ENCODE data around the genes TAFA4 and MITF.

- PRO-cap, 3 experiments, result no peak in any of the 3 experiments
- RAMPAGE, long total RNA, 2 experiments, result no peak in any of the 2 experiments
- RRBS, result no CpG with 5 or more reads among the region's 11 CpGs
Observed at GRCh38 chr3:66372573-66373021, 128.2 kb downstream of the LRIG1 start.

DNA sequence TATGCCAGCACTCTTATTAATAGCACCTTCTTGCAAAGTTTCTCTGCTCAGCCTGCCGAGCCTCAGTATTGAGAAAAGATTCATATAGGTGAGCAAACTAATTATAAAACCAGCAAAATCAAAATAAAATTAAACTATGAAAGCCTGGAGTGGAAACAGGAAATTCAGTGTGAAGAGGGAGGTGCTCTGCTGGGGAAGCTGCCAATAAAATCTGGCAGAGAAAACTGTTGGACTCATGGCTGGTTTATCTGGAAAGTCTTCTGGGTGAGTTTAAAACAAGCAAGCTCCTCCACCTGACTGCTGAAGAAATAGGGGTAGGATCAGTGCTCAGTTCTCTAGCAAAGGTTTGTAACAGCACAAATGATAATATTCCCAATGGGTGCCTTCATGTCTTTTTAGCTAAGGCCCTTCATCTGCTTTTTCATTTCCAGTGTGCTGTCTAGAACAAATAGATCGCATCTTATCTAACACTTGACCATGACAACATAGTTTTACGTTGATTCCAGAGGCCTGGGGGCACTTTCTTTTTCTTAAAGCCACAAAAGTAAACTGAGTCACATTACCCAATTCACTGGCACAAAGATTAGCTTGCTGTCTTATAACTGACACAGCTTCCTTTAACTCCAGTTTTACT is 50.1 kb downstream of the LRIG1 start:
- PRO-cap, 3 experiments, result peak in 1 of 3 experiments; most common plus-strand start position 296 of the sequence (in 1)
- RAMPAGE, long total RNA, 2 experiments, result no peak in any of the 2 experiments
- RRBS, result no CpG with 5 or more reads among the region's 3 CpGs

DNA sequence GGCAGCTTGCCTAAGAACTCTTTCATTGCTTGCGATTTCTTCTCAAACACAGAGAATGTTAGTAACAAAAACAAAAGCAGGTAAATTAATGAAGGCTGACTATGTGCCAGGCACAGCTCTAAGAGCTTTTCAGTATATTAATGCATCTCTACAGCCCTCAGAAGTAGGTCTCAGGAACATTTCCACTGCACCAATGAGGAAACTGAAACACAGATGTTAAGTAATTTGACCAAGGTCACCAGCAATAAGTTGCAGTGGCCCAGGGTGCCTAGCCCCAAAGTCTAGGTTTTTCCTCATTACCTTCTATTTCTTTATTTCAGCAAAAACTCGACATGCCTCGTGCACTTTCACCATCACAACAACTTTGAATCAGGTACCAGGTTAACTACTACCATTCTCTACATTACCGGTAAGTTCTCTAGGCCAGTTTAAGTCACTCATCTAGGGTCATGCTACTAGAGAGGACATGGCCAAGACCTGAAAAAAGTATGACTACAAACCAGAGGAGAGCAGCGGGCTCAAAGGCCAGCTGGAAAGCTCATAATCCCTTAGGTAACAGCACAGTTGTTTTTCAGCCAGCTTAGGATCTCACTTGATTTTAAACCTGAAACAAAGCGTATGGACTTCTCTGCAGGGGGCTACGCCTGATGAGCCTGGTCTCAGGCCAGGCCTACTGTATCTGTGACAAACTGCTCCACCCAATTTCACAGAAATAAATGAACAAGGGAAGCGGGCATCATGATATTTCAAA is 47.4 kb downstream of the LRIG1 start:
- PRO-cap, 3 experiments, result no peak in any of the 3 experiments
- RAMPAGE, long total RNA, 2 experiments, result no peak in any of the 2 experiments
- RRBS, result no CpG with 5 or more reads among the region's 8 CpGs

DNA sequence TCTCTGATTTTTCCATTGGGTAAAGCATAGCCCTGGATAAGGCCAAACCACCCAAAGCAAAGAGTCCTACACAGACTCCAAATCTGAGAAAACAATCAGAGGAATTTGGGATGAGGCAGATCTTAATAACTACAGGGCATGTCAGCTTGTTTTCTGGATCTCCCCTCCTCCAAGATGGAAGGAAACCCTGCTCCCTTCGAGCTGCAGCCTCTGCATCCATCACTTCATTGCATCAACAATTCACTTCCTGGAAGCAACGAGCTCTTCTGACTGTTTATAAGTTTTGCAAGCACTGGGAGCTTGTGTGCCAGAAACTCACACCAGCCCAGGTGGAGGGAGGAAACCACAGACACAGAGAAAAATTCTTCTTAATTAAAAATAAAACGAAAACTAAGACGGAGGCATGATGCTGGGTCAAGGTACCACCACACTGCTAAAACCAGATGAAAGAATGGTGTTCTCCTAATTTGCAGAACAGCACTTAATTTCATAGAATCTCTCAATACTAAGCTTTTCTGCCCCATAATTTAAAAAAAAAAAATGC is 10.6 kb downstream of the LRIG1 start:
- PRO-cap, 3 experiments, result no peak in any of the 3 experiments
- RAMPAGE, long total RNA, 2 experiments, result no peak in any of the 2 experiments
- RRBS, result no CpG with 5 or more reads among the region's 4 CpGs

- PRO-cap, 3 experiments, result no peak in any of the 3 experiments
- RAMPAGE, long total RNA, 2 experiments, result no peak in any of the 2 experiments
- RRBS, result no CpG with 5 or more reads among the region's 3 CpGs
Observed at GRCh38 chr3:66497605-66497985, 3.2 kb downstream of the LRIG1 start.

GRCh38 chr3:66546305-66546746 is 45.5 kb upstream of the LRIG1 start:
- PRO-cap, 3 experiments, result no peak in any of the 3 experiments
- RAMPAGE, long total RNA, 2 experiments, result no peak in any of the 2 experiments
- RRBS, result no CpG with 5 or more reads among the region's 8 CpGs

GRCh38 chr3:66582953-66583436 is 82.2 kb upstream of the LRIG1 start:
- PRO-cap, 3 experiments, result no peak in any of the 3 experiments
- RAMPAGE, long total RNA, 2 experiments, result no peak in any of the 2 experiments
- RRBS, result no CpG with 5 or more reads among the region's 13 CpGs

- PRO-cap, 3 experiments, result no peak in any of the 3 experiments
- RAMPAGE, long total RNA, 2 experiments, result no peak in any of the 2 experiments
- RRBS, result no CpG with 5 or more reads among the region's 7 CpGs
Observed at GRCh38 chr3:67378945-67379859, 275.2 kb downstream of the SUCLG2 start.

DNA sequence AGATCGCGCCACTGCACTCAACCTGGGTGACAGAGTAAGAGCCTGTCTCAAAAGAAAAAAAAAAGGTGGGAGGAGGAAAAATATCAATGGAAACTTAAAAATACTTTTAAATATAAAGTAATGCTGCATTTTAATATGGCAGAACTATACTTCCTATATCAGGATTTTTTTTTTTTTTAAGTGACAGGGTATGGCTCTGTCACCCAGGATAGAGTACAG is 87.4 kb downstream of the SUCLG2 start:
- PRO-cap, 3 experiments, result no peak in any of the 3 experiments
- RAMPAGE, long total RNA, 2 experiments, result no peak in any of the 2 experiments
- RRBS, result no CpG with 5 or more reads among the region's 2 CpGs

- PRO-cap, 3 experiments, result no peak in any of the 3 experiments
- RAMPAGE, long total RNA, 2 experiments, result no peak in any of the 2 experiments
- RRBS, result no CpG with 5 or more reads among the region's 6 CpGs
Observed at GRCh38 chr3:67647509-67648092, 6.8 kb downstream of the SUCLG2 start.

GRCh38 chr3:67653418-67653909 is 948 bp downstream of the SUCLG2 start:
- PRO-cap, 3 experiments, result no peak in any of the 3 experiments
- RAMPAGE, long total RNA, 2 experiments, result no peak in any of the 2 experiments
- RRBS, result no CpG with 5 or more reads among the region's 4 CpGs

DNA sequence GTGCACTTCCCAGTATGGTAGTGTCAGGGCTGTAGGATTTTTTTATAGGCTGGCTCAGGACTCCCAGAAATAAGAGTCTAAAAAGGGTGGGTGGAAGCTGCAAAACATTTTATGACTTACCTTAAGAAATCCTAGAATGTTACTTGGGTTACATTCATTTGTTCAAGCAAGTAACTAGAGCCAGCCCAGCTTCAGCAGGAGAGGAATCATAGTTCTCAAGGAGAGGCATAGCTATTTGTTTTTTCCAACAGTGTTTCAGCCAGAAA is 417.3 kb downstream of the TAFA4 start:
- PRO-cap, 3 experiments, result no peak in any of the 3 experiments
- RAMPAGE, long total RNA, 2 experiments, result no peak in any of the 2 experiments

DNA sequence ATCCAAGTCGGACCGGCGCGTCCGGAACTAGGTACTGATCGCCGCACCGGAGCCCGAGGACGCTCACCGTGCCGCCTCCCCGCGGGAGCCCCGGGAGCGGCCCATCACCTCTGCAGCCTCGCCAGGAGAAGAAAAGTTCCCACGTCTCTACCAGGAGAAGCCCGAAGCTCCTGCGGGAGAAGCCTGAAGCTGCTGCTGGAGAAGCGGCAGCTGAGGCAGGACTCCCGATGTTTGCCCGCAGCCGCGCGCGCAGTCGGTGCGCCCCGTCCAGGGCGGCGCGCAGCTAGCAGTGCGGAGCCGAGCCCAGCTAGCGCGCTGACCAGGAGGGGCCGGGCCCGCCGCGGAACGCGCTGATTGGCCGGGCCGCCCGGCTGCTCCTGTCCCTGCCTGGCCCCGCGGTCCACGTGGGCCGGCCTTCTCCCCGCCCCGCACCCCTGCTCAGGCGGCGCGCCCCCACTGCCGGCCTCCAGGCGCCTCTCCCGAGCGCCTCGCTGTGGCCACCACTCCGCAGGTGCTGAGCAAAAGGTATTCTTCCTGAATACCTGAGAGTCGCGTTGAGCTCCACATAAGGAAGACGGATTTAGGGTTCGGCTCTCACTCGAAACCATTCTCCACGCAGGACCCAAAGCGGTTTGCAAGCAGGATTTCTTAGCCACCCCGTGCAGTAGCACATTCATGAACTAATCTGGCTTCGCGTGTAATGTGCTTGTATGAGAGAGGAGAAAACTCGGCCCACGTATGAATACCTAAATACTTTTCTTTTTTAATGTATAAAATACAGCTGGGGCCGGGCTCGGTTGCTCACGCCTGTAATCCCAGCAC is at the start of gene TAFA4:
TAFA4 (minus strand) TSS at position 293 of the 822 bp plus-strand sequence.
- PRO-cap, 3 experiments, result no peak in any of the 3 experiments
- RAMPAGE, long total RNA, 2 experiments, result start-site peak on the minus strand in 2 of 2 experiments, centred at positions 289 to 308 of the sequence, 16 to 20 reads per replicate
- RRBS, result 2% methylated on average over 19 of the region's 76 CpGs

DNA sequence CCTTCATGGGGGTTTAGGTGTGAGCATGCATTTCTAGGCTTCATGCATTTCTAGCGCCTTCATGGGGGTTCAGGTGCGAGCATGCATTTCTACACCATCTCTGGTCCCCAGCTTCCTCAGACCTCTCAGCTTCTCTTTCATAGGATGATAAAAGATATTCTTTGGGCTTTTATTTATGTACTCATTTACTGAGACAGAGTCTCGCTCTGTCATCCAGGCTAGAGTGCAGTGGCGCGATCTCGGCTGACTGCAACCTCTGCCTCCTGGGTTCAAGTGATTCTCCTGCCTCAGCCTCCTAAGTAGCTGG is 115.1 kb upstream of the LMOD3 start:
- PRO-cap, 3 experiments, result no peak in any of the 3 experiments
- RAMPAGE, long total RNA, 2 experiments, result no peak in any of the 2 experiments
- RRBS, result no CpG with 5 or more reads among the region's 6 CpGs

- PRO-cap, 3 experiments, result no peak in any of the 3 experiments
- RAMPAGE, long total RNA, 2 experiments, result no peak in any of the 2 experiments
- RRBS, result no CpG with 5 or more reads among the region's 4 CpGs
Observed at GRCh38 chr3:69322009-69322412, 63.9 kb downstream of the FRMD4B start.

- PRO-cap, 3 experiments, result peak in 3 of 3 experiments; most common plus-strand start chr3:69738627 (in 3)
- RAMPAGE, long total RNA, 2 experiments, result no peak in any of the 2 experiments
- RRBS, result no CpG with 5 or more reads among the region's 8 CpGs
Observed at GRCh38 chr3:69737970-69738843, 1.1 kb upstream of the MITF start.

- PRO-cap, 3 experiments, result peak in 3 of 3 experiments; most common plus-strand start chr3:69739482 (in 3)
- RAMPAGE, long total RNA, 2 experiments, result start-site peak on the plus strand in 1 of 2 experiments, at chr3:69739456-69739483 at its widest, 160 reads per replicate
- RRBS, result 1% methylated on average over 54 of the region's 69 CpGs
Observed at GRCh38 chr3:69739409-69740121, at the start of gene MITF. Gene MITF, plus strand, starts transcription at chr3:69739464.

- PRO-cap, 3 experiments, result no peak in any of the 3 experiments
- RAMPAGE, long total RNA, 2 experiments, result no peak in any of the 2 experiments
- RRBS, result no CpG with 5 or more reads among the region's 1 CpG
Observed at GRCh38 chr3:70803904-70804134, 491.4 kb upstream of the MDFIC2 start.

GRCh38 chr3:71089246-71089762 is 494.2 kb downstream of the FOXP1 start:
- PRO-cap, 3 experiments, result no peak in any of the 3 experiments
- RAMPAGE, long total RNA, 2 experiments, result no peak in any of the 2 experiments
- RRBS, result no CpG with 5 or more reads among the region's 2 CpGs

DNA sequence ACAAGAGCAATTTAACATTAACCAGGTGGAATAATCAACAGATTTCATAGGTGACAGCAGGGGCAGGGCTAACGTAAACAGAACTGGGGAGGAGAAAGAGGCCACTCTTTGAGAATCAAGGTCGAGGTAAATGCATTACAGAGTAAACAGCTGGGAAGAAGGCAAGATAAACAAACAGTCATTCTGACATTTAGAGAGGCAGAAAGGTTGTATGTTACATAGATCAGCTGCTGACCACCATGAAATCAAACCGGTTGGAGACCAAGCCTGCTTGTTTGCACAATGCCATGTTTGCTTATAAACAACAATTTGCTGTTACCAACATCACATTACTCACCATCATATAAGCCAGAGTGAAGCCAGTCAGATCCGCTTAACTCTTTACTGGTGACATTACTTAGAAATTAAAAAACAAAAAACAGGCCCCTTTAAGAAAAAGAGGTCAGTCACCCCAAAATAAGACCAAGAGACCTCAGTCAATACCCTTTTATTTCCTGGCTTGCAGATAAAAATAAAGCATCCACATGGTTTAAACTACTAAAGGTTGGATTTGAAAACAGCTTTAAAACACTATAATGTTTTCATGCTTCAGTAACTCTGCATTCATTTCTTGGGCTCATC is 374.7 kb downstream of the FOXP1 start:
- PRO-cap, 3 experiments, result no peak in any of the 3 experiments
- RAMPAGE, long total RNA, 2 experiments, result no peak in any of the 2 experiments
- RRBS, result no CpG with 5 or more reads among the region's 4 CpGs

Measured in testis (tissue), 5 donors.